AG04450 (cell line): ENCODE data around the gene NEIL3.

DNA sequence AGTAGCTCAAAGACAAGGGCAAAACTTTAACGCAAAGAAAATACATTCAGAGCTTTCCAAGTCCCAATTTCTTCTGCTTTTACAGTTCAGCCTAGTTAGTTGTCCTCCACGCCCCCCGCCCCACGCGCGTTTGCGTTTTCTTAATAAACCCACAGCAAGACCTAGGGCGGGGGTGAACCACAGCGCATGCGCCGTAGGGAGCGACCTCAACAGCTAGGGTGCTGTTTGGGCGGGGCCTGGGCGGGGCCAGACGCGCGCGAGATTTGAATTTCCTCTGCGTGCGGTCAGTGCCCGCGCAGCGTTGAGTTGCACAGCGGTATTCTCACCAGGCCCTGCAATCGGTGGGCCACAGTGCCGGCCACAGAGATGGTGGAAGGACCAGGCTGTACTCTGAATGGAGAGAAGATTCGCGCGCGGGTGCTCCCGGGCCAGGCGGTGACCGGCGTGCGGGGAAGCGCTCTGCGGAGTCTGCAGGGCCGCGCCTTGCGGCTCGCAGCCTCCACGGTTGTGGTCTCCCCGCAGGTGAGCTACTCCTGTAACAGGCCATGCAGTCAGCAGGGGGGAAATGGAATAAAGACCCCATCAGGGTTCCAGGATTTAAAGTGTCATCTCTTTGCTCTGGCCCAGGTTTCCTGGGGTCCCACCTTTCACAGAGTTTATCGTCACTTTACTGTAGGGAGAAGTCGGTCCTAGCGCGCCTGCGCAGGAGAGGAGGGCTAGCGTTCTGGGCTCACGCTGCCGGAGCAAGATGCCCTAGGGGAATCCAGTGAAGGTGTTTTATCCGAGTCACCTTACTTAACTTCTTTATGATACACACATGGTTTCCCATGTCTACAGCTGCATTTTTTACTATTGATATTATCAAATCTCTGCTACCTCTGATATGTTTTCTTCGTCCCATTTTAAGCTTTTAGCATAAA lies at the start of gene NEIL3:
Gene NEIL3 (plus strand): TSS at position 287 of the 920 bp plus-strand sequence.
- CAGE, long polyA plus RNA, result no peak
- RRBS, result 2% methylated on average over 6 of the region's 53 CpGs

- CAGE, long polyA plus RNA, result no peak
- RRBS, result no CpG with 5 or more reads among the region's 4 CpGs
These were observed 2185.7 kb upstream of the TENM3 start for GRCh38 chr4:180057482-180057823.

DNA sequence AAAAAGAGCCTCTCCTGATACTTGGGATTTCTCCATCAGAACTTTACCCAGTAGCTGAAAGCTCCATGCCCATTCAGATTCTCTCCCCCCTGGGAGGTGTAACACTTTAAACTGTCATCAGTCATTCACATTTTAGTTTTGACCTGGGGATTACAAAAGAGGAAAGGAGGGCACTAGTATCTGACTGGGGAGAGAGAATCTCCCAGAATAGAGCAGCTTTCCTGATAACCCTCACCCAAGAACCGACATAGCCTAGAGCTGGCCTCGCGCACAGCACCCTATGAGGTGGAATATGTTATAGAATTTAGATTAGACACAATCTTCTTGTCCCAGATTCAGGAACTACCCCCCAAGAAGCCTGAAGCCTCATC lies 950.2 kb upstream of the TENM3 start:
- CAGE, long polyA plus RNA, result no peak
- RRBS, result no CpG with 5 or more reads among the region's 3 CpGs

- CAGE, long polyA plus RNA, result no peak
- RRBS, result no CpG with 5 or more reads among the region's 8 CpGs
These were observed 694.0 kb upstream of the TENM3 start for GRCh38 chr4:181549118-181549590.

DNA sequence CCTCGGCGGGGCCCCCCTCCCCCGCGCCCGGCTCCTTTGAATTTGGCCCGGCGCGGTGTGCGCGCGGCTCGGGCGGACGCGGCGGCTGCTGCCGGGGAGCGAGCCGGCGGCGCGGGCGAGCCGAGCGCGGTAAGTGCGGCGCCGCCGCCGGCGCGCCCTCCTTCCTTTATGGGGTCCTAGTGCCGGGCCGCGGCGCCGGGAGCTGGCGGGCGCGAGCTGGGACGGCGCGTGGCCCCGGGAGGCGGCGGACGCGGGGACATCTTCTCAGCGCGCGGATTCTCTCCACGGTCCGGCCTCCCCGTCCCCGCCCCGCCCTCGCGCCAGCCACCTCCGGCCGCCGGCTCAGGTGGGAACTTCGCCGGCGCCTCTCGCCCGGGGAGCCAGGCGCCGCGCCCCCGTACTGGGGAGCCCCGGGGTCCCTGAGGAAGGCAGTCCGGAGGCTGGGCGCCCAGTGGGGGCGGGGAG lies 98.5 kb upstream of the TENM3 start:
- CAGE, long polyA plus RNA, result no peak
- RRBS, result 3% methylated on average over 59 of the region's 75 CpGs

DNA sequence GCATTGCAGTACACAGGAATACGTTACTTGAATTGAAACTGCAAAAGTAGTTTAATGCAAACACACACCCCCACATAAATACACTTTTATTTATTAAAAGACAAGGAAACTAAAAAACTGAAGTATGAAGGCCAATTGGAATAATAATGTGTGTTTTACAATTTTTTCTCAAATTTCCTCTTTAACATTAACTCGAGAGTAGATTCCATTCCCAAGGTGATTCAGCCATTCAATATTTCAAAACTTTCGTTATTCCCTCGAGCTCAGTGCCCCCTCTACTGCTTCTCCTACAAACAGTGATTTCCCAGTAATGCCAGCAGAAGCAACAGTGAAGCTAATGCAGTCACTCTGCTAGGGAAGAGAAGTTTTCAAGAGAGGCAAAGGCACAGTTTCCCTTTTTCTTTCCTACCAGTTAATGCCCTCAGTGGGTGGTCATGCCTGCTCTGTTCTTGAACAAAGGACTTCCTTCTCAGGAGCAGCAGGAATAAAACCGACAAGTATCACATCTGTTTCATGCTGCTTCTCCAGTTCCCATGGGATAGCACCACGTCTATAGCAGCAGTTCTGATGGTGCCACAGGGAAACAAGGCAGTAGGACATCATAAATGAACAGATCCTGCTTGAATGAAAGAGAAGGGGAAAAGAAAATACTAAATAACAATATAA lies 317.1 kb downstream of the TENM3 start:
- CAGE, long polyA plus RNA, result no peak
- RRBS, result no CpG with 5 or more reads among the region's 6 CpGs

- CAGE, long polyA plus RNA, result no peak
- RRBS, result no CpG with 5 or more reads among the region's 10 CpGs
These were observed 108.0 kb downstream of the DCTD start for GRCh38 chr4:182809157-182809591.

GRCh38 chr4:182862717-182863392 lies 54.3 kb downstream of the DCTD start:
- CAGE, long polyA plus RNA, result no peak
- RRBS, result 74% methylated on average over 1 of the region's 21 CpGs

DNA sequence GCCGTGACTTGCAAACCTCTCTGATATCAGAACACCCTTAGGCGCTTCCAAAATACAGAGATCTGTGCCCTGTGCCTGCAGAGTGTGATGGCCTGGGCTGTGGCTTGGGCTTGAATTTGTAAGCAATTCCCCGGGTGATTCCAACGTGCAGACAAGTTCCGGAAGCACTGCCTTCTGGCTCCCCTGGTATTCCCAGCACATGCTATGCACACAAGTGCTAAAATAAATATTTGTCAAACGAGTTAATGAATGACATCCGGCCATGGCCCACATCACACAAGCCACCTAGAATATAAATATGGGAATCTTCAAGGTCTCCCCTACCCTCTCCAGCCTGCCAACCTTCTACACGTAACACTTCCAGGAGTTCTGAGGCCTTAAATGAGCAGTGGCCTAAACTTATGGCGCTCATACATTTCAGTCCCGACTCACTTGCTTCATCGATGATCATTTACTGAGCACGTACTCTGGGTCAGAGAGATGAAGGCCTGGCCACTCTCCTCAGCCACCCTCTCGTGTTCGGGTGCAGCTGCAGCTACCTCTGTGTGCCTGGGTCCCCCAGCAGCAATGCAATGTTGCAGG lies 21.3 kb downstream of the DCTD start:
- CAGE, long polyA plus RNA, result no peak
- RRBS, result 74% methylated on average over 3 of the region's 14 CpGs

GRCh38 chr4:182917050-182917202 lies 260 bp downstream of the DCTD start:
- CAGE, long polyA plus RNA, result no peak
- RRBS, result no CpG with 5 or more reads among the region's 21 CpGs

DNA sequence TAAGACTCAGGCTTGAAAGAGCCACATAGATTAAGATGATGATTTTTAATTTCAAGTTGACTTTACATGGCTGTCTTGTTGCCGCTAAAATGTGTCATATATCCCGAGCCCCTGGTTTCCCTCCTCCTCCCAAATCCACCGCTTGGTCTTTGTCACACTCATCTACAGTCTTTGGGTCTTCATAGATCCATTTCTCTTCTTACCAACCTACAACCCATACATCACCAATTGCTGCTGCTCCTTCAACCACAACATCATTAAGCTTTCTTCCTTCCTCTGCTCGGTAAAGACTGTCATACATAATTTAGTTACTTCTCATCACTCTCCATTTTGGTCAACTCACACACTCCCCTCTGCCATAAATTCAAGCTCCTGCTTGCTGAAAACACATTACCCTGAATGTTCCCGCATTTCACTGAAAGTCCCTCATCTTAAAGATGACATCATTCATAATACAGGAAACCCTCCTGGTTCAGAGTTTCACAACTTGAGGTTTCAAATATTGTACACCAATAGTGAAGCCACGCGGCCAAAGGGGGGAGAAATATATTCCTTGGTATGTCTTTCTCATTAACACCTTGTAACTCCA lies 1.6 kb upstream of the DCTD start:
- CAGE, long polyA plus RNA, result no peak
- RRBS, result no CpG with 5 or more reads among the region's 7 CpGs

GRCh38 chr4:182975556-182976266 lies 58.5 kb upstream of the DCTD start:
- CAGE, long polyA plus RNA, result no peak
- RRBS, result no CpG with 5 or more reads among the region's 6 CpGs

DNA sequence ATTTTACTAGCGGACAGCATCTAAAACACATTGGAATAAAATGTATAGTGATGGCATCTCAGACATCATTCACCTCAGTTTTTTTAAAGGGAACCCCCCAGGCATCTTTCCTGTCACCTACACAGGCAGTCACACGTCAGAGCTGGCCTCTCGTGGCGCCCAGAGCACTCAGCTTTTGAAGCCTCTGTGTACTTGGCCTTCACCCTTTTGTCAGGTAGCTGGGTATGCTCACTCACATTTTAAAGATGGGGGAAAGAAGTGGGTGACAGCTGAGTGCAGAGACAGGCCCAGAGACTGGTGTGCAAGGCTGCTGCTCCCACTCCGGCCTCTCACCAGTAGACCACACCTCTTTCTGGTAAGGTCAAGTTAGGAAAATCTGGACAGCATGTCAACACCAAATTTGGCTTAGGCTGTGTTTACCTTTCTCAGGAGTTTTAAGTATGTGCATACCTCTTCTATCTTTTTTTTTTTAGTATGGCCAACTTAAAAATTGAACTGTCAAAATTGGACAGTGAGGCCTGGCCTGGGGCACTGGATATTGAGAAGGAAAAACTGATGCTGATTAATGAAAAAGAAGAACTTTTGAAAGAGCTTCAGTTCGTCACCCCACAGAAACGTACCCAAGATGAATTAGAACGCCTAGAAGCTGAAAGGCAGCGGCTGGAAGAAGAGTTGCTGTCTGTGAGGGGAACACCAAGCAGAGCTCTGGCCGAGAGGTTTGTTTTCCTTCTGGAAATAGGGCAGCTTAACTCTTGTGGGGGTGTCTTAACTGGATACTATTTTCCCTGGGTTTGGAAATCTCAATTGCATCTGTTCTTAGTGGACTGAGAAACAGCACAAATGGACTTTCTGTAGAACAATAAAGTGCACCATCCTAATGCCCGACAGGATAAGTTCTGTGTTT lies 66.5 kb downstream of the CLDN22 start:
- CAGE, long polyA plus RNA, result no peak
- RRBS, result no CpG with 5 or more reads among the region's 11 CpGs

GRCh38 chr4:183406938-183407621 lies 37.4 kb upstream of the CDKN2AIP start:
- CAGE, long polyA plus RNA, result no peak
- RRBS, result no CpG with 5 or more reads among the region's 35 CpGs

DNA sequence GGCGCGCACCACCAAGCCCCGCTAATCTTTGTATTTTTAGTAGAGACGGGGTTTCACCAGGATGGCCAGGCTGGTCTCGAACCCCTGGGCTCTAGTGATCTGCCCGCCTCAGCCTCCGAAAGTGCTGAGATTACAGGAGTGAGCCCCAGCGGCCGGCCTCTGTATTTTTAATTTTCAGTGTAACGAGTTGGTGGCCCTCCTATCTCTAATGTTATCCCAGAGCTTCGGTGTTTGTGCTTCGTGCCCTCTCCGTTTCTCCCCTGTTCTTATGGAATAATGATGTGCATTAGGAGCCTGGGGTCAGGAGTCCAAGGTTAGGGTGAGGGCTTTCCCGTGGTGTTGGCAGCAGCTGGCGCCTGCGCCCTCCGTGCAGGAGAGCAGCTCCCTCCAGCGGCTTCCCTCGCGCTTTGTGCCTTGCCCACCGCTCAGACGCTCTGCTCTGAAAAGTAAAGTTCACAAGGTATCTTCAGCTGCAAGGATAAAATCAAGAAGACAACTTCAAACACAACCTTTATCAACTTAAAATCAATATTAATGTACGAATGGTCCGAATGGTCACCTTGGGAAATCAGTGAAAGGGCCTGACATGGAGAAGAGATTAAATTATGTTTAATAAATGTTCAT lies 62.1 kb downstream of the TRAPPC11 start:
- CAGE, long polyA plus RNA, result no peak
- RRBS, result no CpG with 5 or more reads among the region's 24 CpGs

DNA sequence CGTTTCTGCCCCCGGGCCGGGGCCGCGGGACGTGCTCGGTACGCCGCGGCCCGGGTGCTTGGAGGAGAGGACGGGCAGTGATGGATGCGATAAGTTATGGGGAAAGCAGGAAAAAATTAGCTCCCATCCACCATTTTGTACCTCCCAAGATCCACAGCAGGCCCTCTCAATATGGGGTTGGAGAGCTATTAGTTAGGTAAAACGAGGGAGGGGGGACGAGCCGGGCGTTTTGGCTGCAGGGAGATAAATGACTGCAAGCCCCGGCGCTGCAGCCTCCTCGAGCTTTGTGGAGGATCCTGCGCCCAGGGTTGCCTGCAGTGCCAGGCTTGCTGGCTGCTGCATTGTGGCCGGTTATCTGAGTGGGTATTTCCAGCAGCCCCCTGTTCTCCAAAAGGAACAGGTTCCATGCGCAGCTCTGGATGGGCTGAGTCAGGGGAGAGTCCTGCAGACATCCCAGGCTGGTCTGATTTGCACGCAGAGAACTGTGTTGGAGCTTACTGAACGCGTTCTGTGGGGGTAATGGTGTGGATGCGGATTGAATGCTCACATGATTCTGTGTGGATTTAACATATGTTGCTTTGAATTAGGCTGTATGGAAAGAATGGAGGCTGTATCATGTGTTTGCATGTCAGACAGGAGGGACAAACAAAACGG lies 2.0 kb downstream of the STOX2 start:
- CAGE, long polyA plus RNA, result no peak
- RRBS, result 2% methylated on average over 4 of the region's 28 CpGs

DNA sequence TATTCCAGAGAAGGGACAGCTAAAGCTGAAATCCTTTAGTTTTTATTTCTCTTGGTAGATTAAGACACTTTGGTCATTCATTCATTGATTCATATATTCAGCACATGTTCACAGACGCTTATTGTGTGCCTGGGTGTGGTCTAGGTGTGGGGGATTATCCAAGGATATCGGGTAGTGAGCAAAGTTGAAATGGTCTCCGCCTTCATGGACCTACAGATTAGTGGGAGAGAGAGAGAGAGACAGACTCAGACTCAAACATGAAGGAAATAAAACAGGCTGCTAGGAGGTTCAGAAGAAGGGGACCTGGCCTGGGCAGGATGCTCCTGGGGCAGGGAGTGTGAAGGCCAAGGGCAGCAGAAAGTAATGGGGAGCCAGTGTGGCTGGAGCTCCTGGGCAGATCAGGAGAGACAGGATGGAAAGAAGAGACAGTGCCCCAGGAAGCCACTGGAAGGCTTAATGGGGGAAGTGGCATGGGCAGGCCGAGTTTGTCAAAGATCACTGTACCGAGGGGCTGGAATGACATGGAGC lies 45.1 kb downstream of the STOX2 start:
- CAGE, long polyA plus RNA, result no peak
- RRBS, result no CpG with 5 or more reads among the region's 5 CpGs

GRCh38 chr4:184097089-184097716 lies 120.5 kb downstream of the ENPP6 start:
- CAGE, long polyA plus RNA, result no peak
- RRBS, result 4% methylated on average over 6 of the region's 31 CpGs

- CAGE, long polyA plus RNA, result no peak
- RRBS, result no CpG with 5 or more reads among the region's 4 CpGs
These were observed 28.4 kb upstream of the ENPP6 start for GRCh38 chr4:184246017-184246537.

DNA sequence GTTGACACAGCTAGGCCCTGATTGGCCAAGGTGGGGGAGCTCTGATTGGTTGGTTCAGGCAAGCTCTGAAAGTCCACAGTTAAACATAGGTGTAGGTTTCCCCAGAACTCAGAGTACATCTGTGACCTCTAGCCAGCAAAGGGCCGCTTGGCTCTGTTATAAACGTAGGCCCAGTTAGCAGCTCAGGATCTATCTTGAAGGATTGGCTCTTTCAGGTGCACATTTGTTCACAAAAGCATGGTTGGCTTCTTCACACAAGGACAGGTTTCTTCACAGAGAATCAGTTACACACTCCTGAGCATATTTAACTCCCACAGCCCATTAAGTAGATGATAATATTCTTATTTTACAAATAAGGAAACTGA lies 63.1 kb upstream of the ENPP6 start:
- CAGE, long polyA plus RNA, result no peak
- RRBS, result no CpG with 5 or more reads among the region's 2 CpGs